ENCODE results near the genes CGNL1 and POLR2M.

GRCh38 chr15:56806200-56806524, 72.9 kb upstream of the ZNF280D start:
- RRBS = no CpG with 5 or more reads among the region's 2 CpGs

- RRBS = no CpG with 5 or more reads among the region's 1 CpG
Measured at GRCh38 chr15:56927474-56928232, 9.2 kb downstream of the TCF12 start.

- RRBS = no CpG with 5 or more reads among the region's 3 CpGs
Measured at GRCh38 chr15:57031408-57032019, 113.1 kb downstream of the TCF12 start.

DNA sequence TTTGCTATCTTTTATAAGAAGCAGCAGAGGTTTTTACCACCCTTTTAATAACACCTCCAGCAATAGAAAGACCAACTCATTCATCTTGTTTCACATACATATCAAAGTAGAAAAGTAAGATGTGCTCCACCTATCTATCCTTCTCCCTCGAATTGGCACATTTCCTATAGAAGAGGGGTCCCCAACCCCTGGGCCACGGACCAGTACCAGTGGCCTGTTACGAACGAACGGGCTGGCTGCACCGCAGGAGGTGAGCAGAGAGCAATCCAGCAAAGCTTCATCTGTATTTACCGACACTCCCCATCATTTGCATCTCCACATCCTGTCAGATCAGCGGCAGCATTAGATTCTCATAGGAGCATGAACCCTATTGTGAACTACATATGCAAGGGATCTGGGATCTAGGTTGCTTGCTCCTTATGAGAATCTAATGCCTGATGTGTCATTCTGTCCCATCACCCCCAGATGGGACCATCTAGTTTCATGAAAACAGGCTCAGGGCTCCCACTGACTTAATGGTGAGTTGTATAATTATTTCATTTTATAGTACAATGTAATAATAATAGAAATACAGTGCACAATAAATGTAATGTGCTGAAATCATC, 94.9 kb upstream of the CGNL1 start:
- RRBS = no CpG with 5 or more reads among the region's 8 CpGs

DNA sequence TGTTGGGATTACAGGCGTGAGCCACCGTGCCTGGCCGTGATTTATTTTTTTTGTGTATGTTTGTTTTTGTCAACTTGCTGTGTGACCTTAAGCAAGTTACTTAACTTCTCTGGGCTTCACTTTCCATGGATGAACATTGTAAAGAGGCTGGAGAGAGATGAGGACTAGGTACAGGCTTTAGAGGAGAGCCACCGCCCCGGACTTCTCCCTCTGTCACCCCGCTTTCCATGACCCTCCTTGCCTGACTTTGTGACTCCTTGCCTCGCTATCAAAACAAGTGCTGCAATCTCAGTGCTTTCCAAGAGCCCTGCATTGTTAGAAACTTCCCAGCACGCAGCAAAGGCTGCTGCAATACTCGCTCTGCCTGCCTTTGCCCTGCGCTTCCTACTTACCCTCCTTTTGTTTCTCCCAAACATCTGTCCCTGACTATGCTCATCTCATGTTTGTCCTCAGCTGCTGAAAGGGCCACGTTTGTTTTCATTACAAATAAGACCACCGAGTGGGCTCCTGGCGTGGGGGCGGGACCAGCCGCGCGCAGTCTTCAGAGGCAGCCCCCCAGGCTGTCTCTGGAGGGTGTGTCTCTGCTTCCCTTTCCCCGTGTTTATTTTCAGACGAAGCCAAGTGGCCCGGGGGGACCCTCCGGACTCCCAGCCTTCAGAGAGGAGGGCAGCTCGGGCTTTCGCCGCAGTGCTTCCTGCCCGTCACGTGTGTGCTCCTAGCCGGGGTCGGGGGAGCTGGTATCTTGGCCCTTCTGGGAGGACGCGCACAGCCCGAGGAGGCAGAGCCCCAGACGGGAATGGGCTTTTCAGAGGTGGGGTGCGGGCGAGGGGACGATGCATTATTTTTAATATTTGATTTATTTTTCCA, 70.2 kb upstream of the CGNL1 start:
- RRBS = 3% methylated on average over 5 of the region's 35 CpGs

DNA sequence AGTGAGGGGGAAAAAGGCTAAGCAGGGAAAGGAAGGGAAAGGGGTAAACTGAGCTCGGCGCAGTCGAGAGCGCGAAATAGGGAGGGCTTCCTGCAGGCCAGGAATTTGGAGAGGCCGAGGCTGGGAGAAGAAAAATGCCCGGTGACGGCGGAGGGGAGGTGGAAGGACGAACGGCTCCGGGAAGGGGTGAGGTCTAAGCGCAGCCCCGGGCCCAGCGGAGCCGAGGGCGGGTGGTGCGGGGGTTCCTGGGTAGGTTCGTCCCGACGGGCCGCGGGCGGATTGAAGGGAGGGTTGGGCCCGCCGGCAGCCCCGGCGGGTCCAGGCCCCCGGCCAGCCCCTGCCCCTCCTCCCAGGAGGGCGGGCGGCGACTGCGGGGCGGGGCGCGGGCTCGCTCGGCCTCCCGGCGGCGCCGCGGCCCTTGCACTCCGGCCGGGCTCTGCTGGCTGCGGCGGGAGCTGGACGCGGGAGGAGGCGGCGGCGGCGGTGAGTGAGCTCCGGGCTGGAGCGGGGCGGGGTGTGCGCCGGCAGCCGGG, at the start of gene CGNL1:
CGNL1 (plus strand) TSS at position 421 of the 533 bp plus-strand sequence.
- RRBS = 9% methylated on average over 29 of the region's 59 CpGs

- RRBS = no CpG with 5 or more reads among the region's 2 CpGs
Measured at GRCh38 chr15:57416912-57417217, 40.6 kb downstream of the CGNL1 start.

- RRBS = no CpG with 5 or more reads among the region's 2 CpGs
Measured at GRCh38 chr15:57437037-57437299, 60.7 kb downstream of the CGNL1 start.

DNA sequence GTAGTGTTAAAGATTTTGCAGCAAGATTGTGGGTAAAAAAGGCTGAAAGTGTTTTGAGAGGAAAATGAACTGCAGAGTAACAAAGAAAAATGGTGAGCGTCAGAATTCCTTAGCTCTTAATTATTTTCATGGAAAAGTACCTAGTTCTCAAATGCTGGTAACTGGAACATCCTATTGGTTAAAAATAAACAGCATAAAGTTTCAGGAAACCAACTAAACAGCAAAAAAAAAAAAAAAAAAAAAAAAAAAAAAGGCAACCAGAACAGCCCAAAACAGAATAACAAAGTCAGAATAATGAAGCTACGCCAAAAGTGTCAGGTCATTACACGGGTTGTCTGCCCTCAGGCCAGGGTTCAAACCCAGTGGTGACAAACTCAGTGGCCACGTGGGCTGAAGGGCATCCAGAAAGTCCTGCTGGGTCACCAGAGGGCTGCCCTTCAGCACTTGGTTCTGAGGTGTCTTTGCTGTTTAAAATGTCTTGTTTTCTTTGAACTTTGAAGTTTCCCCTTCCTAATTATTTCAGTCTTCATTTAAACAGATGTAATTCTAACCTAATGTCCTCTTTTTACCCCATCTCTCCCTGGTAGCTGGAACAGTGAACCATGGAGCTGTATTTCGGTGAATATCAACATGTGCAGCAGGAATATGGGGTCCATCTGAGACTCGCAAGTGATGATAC, 61.2 kb downstream of the CGNL1 start:
- RRBS = no CpG with 5 or more reads among the region's 6 CpGs

- RRBS = no CpG with 5 or more reads among the region's 20 CpGs
Measured at GRCh38 chr15:57516518-57517199, 75.0 kb upstream of the MYZAP start.

- RRBS = no CpG with 5 or more reads among the region's 4 CpGs
Measured at GRCh38 chr15:57615316-57615860, 23.7 kb downstream of the MYZAP start.

DNA sequence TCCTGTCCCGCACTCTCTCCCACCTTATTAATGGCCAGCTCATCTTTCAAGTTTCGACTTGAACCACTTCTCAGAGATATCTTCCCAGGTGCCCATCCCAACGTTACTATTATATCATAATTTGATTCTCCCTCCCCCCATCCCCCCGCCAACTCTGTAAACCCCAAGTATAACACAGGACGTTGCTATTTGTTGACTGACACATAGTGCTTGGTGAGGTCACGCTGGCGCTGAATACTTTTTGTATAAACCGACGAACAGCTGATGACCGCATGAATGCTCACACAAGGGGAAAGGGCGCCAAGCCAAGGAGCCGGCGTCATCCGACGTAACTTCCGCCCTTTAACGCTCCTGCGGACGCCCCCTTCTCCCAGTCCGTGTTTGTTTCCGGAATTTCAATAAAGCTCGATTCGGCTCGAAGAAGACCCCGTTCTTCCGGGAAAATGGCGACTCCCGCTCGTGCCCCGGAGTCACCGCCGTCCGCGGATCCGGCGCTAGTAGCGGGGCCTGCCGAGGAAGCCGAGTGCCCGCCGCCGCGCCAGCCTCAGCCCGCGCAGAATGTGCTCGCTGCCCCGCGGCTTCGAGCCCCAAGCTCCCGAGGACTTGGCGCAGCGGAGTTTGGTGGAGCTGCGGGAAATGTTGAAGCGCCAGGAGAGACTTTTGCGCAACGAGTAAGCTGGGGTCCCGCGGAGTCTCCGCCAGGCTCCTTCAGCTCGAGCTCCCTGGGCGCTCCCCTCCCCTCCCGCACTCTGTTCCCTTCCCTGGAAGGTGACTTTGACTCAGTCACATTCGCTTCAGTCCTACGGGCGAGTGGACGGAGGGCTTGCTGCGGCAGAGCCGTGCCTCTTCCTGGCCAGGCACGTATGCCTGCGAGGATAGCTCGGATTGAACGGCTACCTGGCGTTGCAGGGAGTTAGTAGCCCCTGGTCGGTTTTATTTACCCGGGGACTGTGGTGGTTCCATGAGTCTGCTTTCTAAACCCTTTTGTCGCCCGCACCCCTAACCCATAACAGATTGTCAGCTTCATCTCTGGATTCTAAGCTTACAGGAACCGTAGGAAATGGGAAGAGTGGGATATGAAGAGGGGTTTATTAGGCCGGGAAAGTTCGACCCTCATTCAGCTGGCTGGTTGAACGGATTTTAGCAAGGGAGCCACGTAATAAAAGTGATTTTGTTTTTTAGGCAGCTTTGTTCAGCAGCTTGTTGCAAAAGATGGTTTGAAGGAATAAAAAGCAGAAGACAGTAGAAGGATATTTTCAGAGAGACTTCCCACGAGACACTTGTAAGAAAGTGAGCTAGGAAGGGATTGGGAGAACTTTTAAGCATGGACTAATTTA, at the start of gene POLR2M:
POLR2M (plus strand) TSS at position 430 of the 1,337 bp plus-strand sequence.
- RRBS = 2% methylated on average over 15 of the region's 83 CpGs

GRCh38 chr15:58148627-58149386, 10.6 kb downstream of the AQP9 start:
- RRBS = no CpG with 5 or more reads among the region's 3 CpGs

- RRBS = no CpG with 5 or more reads among the region's 4 CpGs
Measured at GRCh38 chr15:58250000-58250343, 111.8 kb downstream of the AQP9 start.

GRCh38 chr15:58297523-58297959, 134.2 kb upstream of the LIPC start:
- RRBS = no CpG with 5 or more reads among the region's 2 CpGs

DNA sequence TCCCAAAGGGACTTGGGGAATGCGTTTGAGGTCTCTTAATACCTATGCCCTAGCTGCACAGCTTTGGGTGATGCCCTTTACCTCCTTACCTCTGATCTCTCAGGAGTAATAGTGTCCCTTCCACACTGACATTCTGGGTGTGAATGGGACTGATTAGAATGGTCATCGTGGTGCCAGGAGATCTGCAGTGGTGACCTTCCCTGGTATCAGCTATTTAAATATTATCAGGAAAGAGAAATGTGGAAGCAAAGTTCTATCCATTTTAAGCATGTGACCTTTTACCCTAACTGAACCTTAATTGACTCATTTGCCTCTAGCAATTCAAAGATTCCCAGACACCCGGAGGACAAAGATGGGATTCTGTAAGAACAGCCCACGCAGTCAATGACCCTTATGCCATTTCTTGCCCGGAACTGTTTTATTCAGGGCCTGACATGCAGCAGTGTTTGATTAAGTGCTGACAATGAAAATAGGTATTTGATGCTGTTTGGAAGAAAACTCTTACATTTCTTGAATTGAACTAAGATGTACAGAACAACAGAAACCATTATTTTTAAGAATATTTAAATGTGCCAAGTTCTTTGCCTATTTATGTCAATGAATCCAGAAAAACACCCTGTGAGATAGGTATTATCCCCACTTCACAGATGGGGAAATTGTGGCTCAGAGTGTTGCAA, 10.4 kb downstream of the LIPC start:
- RRBS = no CpG with 5 or more reads among the region's 5 CpGs

DNA sequence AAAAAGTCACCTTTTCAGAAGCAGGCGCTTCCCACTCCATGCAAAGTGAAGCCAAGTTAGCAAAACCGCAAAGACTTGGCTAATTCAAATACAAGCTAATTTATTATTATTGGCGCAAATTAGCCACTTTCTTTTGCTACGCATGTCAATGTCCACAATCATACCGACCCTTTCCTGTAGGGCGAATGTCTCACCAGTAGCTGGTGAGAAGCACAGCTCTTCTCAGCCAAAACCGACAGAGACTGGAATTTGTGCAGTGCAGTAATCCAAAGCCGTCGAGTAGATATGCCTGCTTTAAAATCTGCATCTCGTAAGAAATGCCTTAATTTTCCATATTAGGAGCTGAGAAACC, 657 bp upstream of the MINDY2 start:
- RRBS = no CpG with 5 or more reads among the region's 10 CpGs

GRCh38 chr15:58986946-58987368, 506 bp upstream of the RNF111 start:
- RRBS = no CpG with 5 or more reads among the region's 9 CpGs

GRCh38 chr15:59236542-59236822, 29.8 kb downstream of the LDHAL6B start:
- RRBS = no CpG with 5 or more reads among the region's 1 CpG

- RRBS = no CpG with 5 or more reads among the region's 8 CpGs
Measured at GRCh38 chr15:59292338-59292963, 80.2 kb downstream of the MYO1E start.